HT1080 (cell line): ENCODE data around the gene CHI3L2.

GRCh38 chr1:110905798-110906016 is 32.8 kb downstream of the CD53 start:
RAMPAGE:
- cytosol, long total RNA: no peak
- long total RNA: no peak
- nucleus, long total RNA: no peak

DNA sequence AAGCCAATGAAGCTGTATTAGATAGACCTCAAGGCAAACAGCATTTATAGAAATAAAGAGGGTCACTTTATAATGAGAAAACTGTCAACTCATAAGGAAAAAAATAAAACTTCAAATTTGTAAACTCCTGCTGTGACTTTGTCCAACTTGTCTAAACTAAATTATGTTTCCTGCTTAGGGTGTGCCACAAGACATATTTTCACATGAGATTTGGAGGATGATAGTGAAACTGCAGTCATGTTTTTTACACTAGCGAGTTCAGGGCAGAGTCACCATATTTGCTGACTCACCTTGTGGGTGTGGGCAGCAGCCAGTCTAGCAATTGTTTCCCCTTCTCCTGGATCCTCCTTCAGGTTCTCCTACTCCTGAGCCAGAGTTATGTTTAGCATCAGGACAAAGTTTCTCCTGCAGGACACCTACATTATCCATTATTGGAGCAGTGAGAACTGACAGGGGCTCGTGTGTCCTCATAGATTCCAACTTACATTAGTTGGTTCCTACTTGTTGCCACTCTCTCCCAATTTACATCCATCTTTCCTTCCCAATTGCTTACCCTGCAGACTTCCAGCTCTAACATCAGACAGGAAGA is 43.9 kb downstream of the CD53 start:
RAMPAGE:
- cytosol, long total RNA: no peak
- long total RNA: no peak
- nucleus, long total RNA: no peak

GRCh38 chr1:110962794-110963173 is 938 bp downstream of the LRIF1 start:
RAMPAGE:
- cytosol, long total RNA: no peak
- long total RNA: no peak
- nucleus, long total RNA: no peak

GRCh38 chr1:111190885-111191311 is 9.5 kb downstream of the DENND2D start:
RAMPAGE:
- cytosol, long total RNA: no peak
- long total RNA: no peak
- nucleus, long total RNA: no peak

DNA sequence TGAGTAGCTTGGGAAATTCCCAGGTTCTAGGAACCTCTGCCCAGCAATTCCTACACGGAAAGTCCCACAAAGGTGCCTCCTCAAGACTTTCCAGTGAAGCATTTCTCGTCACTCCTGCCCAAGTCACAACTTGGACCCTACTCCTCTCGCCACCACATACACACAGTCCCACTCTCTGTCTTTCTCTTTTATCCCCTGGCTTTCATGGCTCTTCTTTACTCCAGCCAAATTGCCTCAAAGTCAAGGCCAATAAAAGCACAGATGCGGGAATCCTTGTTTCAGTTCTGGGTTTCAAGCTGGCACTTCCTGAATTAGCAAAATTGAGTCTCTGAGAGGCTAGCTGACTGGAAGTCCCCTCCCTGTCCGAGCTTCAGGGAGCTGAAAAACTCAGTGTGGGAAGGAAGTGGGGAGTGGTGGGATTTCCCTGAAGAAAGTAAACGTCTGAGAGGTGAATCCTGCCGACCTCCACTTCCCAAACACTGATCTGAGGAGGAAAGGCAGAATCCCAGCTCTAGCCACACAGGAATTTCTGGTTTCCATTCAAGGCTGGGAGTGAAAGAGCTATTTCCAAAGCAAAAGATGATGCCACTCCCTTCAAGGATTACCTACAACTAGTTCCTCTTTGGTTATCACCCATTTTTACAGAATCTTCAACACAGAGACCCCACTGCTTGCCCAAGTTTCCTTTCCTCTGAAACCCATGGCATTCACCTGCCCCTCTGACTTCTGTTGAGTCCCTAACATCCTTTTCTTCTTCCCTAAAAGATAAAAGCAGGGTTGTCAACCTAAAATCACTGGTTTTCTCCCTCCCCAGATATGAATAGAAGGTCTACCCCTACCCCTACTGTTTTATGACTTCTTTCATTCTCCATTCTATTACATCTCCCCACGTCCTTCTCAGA is 7.3 kb downstream of the DENND2D start:
RAMPAGE:
- cytosol, long total RNA: no peak
- long total RNA: no peak
- nucleus, long total RNA: no peak

GRCh38 chr1:111227292-111227944 is at the start of gene CHI3L2:
CHI3L2 (plus strand) TSS chr1:111227713.
RAMPAGE:
- cytosol, long total RNA: no peak
- long total RNA: no peak
- nucleus, long total RNA: no peak

DNA sequence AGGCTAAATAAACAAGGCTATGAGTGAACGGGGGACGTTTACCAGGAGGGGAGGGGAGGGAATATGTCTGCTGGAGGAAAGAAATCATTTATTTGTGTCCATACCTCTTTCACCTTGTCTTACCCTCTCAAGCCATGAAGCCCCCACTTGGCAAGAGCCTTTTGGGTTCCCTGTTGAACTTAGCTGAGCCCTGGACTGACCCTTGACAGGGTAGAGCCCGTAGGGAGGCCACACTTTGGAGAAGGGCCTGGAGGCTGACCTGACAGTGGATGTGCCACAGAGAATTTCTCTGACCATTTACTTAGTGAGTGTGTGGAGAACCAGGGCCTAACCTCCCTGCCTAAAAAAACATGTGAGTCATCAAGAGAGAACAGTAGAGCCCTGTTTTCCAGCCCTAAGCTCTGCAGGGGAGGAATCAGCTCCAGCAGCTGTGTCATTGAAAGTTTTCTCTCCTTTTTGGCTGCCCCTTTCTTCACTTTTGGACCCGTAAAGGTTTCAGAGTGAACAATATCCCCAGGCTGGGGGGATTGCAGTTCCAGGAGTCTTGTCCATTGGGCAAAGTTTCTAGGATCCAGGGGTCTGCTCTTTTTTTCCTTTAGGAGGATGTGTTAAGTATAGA is 877 bp downstream of the CHI3L2 start:
RAMPAGE:
- cytosol, long total RNA: no peak
- long total RNA: no peak
- nucleus, long total RNA: no peak

GRCh38 chr1:111436652-111437256 is 9.2 kb upstream of the OVGP1 start:
RAMPAGE:
- cytosol, long total RNA: no peak
- long total RNA: no peak
- nucleus, long total RNA: no peak

DNA sequence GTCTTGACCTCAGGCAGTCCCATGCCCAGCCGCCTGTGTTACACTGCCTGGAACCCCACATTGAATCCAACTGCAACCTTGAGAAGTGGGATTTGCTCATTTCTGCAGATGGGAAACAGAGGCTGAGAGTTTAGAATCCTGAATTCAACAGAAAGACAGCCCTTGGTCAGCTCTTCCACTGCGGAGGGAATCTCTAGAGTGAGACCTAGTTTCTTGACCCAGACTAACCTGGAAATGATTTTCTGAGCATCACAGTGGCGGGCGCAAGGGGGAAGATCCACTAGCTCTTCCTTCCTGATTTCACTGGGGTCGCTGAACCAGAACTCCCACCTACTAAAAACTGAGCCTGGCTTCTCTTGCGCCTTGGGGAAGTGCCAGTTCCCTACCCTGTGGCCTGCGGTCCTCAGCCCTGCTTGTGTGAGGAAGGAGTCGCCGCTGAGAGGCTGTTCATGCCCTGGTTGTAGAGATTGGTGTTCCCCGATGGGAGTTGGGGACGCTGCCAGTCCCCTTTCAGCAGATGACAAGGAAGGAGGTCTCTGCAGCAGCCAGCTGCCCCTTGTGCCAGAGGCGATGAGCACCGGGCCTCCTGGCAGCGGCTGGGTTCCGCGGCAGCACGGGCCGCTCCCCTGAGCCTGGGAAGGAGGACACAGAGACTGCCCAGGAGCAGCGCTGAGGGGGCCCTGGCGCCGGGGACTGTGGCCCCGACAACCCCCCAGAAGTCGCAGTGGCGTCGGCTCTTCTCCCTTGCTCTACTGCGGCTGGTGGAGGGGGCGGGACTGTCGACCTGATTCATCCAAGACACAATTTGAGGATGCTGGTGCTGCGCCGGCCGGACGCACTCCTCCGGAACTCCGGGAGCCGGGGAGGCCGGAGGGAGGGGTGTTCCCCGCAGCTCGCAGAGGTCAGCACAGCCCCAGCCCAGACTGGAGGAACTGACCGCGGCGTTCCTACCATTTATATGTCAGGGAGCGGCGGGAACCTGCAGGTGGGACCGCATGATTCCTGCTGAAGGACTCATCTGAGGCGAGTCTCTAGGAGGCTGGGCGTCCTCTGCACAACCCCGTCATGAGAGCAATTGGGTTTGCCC is 11.9 kb upstream of the ADORA3 start:
RAMPAGE:
- cytosol, long total RNA: no peak
- long total RNA: no peak
- nucleus, long total RNA: no peak

DNA sequence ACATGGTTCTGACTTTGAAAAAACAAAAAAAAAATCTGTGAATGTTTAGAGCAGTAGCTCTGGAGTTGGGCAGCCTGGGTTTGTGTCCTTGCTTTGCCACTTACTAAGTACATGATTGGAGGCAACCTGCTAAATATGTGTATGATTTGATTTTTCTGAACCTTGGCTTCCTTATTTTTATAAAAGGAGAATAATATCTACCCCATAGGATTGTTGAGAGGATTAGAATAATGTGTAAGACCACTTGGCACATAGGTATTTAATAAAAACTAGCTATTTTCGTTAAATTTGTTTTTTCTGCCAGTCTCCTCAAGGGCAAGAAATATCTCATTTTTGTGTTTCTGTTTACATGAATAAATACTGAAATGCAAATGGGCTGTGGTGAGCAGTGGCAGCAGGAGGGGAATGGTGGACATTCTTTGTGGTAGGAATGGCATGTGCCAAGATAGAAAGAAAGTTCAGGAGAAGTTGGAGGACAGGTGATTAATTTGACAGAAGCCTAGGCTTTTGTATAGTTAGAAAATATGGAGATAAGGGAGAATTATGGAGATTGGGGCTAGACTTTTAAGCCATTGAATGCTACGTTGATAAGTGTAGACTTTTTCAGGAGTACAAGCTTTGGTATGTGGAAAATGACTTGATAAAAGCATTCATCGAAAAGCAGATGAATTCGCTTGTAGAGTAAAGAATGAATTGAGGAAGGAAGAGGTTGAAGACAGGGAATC is 8.5 kb downstream of the RAP1A start:
RAMPAGE:
- cytosol, long total RNA: no peak
- long total RNA: no peak
- nucleus, long total RNA: no peak

RAMPAGE:
- cytosol, long total RNA: no peak
- long total RNA: no peak
- nucleus, long total RNA: no peak
These were observed 5.6 kb downstream of the INKA2 start for GRCh38 chr1:111733225-111734329.

RAMPAGE:
- cytosol, long total RNA: no peak
- long total RNA: no peak
- nucleus, long total RNA: no peak
These were observed 44.3 kb upstream of the WNT2B start for GRCh38 chr1:112464336-112465067.

DNA sequence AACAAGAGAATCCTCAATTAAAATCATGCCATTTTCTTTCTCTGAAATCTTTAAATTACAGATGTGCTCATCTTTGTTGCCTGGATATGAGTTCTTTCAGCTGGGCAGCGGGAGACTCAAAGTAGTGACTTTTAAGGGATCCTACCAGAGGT is 640 bp downstream of the ST7L start:
RAMPAGE:
- cytosol, long total RNA: no peak
- long total RNA: no peak
- nucleus, long total RNA: no peak

RAMPAGE:
- cytosol, long total RNA: no peak
- long total RNA: no peak
- nucleus, long total RNA: no peak
These were observed 283 bp downstream of the CAPZA1 start for GRCh38 chr1:112619990-112620239.

RAMPAGE:
- cytosol, long total RNA: no peak
- long total RNA: no peak
- nucleus, long total RNA: no peak
These were observed 2.9 kb downstream of the RHOC start for GRCh38 chr1:112704047-112704481.

RAMPAGE:
- cytosol, long total RNA: no peak
- long total RNA: no peak
- nucleus, long total RNA: no peak
These were observed 106.1 kb downstream of the SLC16A1 start for GRCh38 chr1:112849589-112850583.

DNA sequence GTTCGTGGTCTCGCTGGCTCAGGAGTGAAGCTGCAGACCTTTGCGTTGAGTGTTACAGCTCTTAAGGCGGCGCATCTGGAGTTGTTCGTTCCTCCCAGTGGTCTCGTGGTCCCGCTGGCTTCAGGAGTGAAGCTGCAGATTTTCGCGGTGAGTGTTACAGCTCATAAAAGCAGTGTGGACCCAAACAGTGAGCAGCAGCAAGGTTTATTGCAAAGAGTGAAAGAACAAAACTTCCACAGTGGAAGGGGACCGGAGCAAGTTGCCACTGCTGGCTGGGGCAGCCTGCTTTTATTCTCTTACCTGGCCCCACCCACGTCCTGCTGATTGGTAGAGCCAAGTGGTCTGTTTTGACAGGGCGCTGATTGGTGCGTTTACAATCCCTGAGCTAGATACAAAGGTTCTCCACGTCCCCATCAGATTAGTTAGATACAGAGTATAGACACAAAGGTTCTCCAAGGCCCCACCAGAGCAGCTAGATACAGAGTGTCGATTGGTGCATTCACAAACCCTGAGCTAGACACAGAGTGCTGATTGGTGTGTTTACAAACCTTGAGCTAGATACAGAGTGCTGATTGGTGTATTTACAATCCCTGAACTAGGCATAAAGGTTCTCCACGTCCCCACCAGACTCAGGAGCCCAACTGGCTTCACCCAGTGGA is 102.1 kb downstream of the SLC16A1 start:
RAMPAGE:
- cytosol, long total RNA: no peak
- long total RNA: no peak
- nucleus, long total RNA: no peak

DNA sequence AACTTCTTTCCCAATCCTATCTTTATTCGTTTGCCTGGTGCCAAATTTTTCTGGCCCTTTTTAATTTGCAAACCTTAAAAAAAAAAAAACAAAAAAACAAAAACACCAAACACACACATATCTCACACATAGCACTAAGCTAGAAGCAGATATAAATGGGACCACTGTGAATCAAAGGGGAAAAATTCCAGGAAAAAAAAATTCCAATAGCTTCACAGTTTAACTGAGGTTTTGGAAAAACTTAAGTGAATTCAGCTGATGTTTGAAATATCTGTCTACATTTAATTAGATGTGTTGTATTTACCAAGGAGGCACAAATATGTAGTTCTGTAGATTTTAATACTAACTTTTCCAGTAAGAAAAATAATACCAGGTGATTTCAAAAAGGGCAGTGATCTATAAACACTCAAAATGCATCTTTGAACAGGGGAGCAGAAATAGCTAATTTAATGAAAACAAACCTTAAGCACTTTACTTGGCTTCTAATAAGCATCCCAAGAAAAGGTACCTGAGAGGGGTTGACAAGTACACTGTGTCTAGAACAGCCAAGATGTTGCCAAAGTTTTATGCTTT is 43.2 kb downstream of the SLC16A1 start:
RAMPAGE:
- cytosol, long total RNA: no peak
- long total RNA: no peak
- nucleus, long total RNA: no peak

GRCh38 chr1:113046476-113047185 is 26.4 kb upstream of the LRIG2 start:
RAMPAGE:
- cytosol, long total RNA: no peak
- long total RNA: no peak
- nucleus, long total RNA: no peak

DNA sequence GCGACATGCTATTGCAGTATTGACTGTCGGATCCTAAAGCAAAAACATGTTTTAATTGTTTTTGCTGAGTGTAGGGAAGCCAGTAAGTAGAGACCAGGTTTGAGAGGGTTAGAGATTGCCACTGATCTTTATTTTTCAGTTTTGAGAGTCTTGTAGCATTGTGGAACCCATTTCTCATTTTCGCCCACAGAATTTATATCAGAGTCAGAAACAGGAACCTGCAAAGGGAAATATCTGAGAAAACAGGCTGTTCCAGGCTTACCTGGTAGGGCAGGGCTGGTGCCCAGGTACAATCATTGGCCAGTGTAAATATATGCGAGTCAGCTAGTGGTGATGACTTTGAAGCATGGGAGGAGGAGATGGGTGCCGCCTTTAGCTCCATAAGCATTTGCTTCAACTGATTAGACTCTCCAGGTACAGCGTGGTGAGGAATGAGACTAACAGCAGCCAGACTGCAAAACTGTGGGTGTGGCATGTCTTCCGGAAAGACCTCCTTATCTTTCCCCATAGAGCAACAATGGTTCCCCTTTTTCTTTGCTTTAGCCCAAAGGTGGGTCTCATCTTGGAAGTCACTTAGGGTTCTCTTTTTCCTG is 137.1 kb downstream of the LRIG2 start:
RAMPAGE:
- cytosol, long total RNA: no peak
- long total RNA: no peak
- nucleus, long total RNA: no peak